Amniotic epithelial cell (primary cell): ENCODE measurements around the genes SMAP2, KCNQ4, FOXJ3 and YBX1.

- RRBS: no CpG with 5 or more reads among the region's 16 CpGs
Measured at GRCh38 chr1:40257104-40257617, 875 bp upstream of the ZMPSTE24 start.

- RRBS: no CpG with 5 or more reads among the region's 16 CpGs
Measured at GRCh38 chr1:40311151-40311655, 5.9 kb downstream of the COL9A2 start.

- RRBS: no CpG with 5 or more reads among the region's 3 CpGs
Measured at GRCh38 chr1:40352159-40352511, 21.4 kb upstream of the SMAP2 start.

GRCh38 chr1:40373151-40374189 is at the start of gene SMAP2:
SMAP2 (plus strand) TSS chr1:40373727.
- RRBS: 2% methylated on average over 20 of the region's 61 CpGs

GRCh38 chr1:40651117-40651851 is 14.2 kb downstream of the RIMS3 start:
- RRBS: no CpG with 5 or more reads among the region's 17 CpGs

- RRBS: no CpG with 5 or more reads among the region's 23 CpGs
Measured at GRCh38 chr1:40692169-40693047, 904 bp downstream of the NFYC start.

GRCh38 chr1:40712935-40713429 is 21.5 kb downstream of the NFYC start:
- RRBS: no CpG with 5 or more reads among the region's 1 CpG

GRCh38 chr1:40783594-40784043 is at the start of gene KCNQ4:
KCNQ4 (plus strand) TSS chr1:40783787.
- RRBS: 2% methylated on average over 23 of the region's 67 CpGs

DNA sequence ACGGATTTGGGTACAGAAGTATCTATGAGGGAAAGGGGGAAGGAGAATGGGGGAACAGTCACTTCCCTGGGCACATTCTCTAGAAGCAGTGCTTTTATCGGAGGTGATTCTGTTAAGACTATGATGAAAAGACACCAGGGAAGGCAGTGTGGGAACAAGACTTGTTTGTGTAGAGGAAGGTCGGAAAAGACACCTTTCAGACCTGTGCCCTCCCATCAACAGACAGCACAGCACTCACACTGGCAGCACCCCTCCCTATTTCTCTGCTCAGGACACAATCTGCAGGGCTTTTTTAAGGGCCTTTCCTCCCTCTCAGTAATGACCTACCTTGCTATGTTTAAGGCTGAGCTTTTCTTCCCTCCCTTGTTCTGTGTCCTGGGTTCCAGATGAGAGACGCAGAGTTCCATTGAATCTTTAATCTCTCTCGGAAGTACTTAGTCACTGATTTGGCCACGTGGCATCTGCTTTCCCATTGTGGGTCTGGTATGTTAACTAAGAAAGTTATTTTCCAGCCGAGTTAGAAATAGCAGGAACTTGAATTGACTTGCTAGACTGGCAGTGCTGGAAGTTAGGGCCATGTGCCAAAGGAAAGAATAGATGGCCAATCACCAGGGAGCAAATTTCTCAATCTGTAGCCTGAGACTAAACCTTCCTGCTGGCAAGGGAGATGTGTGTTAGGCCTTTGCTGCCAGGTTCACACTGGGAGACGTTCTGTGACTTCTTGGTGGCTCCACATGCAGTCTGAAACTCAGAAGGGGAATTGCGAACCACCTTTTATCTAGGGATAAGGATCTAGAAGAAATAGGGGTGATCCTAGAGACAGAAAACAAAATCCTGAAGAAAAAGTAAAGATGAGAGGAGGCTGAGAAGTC is 24.1 kb upstream of the SLFNL1 start:
- RRBS: no CpG with 5 or more reads among the region's 9 CpGs

GRCh38 chr1:41387638-41388148 is 96.8 kb downstream of the EDN2 start:
- RRBS: 6% methylated on average over 2 of the region's 10 CpGs

- RRBS: no CpG with 5 or more reads among the region's 26 CpGs
Measured at GRCh38 chr1:41581431-41582353, 97.2 kb upstream of the EDN2 start.

DNA sequence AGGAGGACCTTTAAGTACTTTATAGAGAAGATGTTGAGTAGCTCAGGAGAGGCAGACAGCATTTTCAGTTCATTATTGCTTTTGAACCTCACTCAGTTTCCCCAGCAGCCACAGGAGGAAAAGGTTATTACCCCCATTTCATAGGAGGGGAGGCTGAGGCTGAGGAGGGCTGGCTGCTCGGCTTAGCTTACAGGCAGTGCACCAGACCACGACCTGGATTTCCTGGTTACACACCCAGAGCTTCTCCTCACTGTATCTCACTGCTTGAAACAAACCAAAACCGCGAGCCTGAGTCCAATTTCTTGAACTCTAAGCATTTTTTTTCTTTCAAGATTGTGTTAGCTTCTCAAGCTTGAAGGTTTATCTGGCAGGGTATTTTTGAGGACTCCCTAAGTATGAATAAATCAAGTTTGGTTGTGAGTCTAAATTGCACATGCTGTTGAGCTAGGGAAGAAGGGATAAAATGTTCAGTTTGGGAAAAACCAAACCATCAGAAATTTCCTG is 188.9 kb upstream of the EDN2 start:
- RRBS: no CpG with 5 or more reads among the region's 4 CpGs

DNA sequence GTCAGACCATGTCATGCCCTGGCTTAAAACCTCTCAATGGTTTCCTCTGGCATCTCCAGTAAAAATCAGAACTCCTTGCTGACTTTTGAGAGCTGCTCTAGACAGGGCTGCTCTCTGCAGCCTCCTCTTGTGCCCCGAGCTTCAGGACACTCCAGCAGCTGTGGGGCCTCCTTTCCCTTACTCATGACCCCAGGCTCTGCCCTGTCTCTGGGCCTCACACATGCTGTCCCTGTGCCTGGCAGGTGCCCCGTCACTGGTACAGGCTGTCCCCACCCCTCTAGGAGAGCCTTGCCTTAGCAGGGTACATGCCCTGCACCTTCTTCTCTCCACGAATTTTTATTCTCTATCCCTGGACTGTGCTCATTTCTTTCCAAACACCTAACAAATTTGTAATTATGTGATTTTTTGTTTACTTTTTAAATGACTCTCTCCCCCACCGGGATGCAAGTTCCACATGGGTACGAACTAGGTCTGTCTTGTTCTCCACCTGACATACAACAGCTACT is 43.2 kb downstream of the HIVEP3 start:
- RRBS: no CpG with 5 or more reads among the region's 5 CpGs

DNA sequence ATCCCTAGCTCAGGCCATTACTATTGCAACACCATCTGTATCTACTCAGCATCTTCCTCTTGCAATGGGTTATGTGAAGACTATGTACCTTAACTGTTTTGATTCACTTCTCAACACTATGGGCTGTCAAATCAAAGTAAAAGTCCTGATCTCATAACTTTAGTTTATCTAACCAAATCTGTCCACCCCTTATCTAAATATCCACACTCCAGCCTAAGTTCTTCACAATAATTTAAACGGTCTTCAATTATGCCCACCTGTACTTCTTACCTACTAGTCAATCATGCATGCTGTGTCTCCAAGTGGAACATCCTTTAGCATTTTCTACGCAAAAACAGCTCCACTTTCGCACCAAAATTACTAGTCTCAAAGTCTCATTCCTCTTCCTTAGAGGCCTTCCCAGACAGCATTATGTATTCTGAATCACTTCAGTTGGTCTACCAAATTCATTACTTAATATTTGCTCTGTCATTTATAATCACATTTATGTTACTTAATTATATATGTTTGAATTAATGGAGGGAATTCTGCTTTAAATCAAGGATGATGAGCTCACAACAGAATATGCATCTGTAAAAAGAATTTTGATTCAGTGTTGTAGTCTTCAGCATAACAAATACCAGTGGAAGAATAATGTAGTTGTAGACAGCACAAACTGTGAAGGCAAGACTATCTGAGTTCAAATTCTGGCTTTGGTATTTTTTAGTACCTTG is 58.8 kb upstream of the GUCA2A start:
- RRBS: no CpG with 5 or more reads among the region's 3 CpGs

- RRBS: 2% methylated on average over 32 of the region's 95 CpGs
Measured at GRCh38 chr1:42334893-42335750, at the start of gene FOXJ3. FOXJ3 (minus strand) TSS chr1:42335235.

DNA sequence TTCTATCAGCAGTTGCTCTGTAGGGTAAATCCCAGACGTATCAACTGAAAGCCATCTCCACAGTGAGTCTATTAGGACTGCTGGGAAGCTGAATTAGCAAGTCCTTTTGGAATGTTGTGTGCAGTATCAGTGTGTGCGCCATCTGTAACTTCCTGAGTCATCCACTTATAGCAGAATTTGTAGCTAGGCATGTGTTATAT is 21.3 kb downstream of the CCDC30 start:
- RRBS: no CpG with 5 or more reads among the region's 2 CpGs

DNA sequence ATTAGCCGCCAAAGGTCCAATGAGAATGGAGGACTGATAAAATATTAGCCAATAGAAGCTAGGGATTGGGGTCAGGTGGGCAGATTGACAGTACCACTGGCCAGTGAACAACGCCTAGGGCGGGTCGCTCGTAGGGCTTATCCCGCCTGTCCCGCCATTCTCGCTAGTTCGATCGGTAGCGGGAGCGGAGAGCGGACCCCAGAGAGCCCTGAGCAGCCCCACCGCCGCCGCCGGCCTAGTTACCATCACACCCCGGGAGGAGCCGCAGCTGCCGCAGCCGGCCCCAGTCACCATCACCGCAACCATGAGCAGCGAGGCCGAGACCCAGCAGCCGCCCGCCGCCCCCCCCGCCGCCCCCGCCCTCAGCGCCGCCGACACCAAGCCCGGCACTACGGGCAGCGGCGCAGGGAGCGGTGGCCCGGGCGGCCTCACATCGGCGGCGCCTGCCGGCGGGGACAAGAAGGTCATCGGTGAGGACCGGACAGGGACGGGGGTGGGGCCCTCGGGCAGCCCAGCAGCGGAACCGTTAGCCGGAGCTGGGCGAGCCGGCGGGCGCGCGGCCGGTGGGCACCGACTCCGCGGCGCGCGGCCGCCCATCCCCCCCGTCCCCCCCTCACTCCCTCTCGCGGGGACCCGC is at the start of gene YBX1:
YBX1 (plus strand) TSS at position 157 of the 637 bp plus-strand sequence.
- RRBS: 2% methylated on average over 17 of the region's 70 CpGs

GRCh38 chr1:42683653-42684482 is 1.6 kb downstream of the YBX1 start:
- RRBS: no CpG with 5 or more reads among the region's 16 CpGs

- RRBS: no CpG with 5 or more reads among the region's 4 CpGs
Measured at GRCh38 chr1:42692800-42693411, 10.7 kb downstream of the YBX1 start.

GRCh38 chr1:42698036-42699091 is 16.1 kb downstream of the YBX1 start:
- RRBS: no CpG with 5 or more reads among the region's 5 CpGs